Helper T cell (primary cell): Measurements from ENCODE around the genes MAP9 and TDO2.

DNA sequence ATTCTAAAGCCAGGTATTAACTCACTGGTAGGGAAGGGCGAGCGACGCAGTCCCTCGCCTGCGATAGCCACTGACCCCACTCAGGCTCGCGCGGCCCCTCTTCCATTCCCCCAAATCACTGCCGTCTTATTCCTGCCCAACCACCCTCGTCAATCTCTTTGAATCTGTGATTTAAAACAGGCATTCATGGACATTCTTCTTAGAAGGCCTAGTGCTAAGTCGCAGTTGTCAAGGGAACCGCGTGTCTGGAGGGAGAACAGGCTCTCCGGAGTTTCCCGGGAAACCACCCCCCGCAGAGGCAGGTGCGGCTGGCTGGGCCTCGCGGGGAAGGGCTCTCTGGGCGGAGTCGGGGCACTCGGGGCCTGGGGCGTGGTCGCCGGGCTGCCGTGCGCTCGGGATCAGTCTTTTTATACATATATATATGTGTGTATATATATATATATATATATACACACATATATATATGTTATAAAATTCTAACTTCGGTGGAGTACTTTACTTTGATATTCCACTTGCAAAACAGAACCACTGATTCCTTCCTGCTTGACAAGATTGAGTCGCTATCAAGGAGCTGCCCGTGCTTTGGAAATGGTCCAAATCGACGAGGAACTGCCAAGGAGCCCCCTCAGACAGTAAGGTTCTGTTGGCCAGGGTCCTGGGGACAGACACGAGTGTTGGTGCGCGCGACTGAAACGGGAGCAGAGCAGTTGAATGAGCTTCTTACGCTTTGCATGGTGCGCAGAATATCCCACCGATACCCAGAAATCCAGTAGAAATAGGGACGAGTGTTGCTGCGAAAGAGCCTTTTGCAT is 52.1 kb upstream of the TRIM2 start:
- PRO-cap, 2 experiments, result no peak in any of the 2 experiments

- PRO-cap, 2 experiments, result no peak in any of the 2 experiments
Observed at GRCh38 chr4:153219803-153220431, 15.7 kb downstream of the TRIM2 start.

- PRO-cap, 2 experiments, result no peak in any of the 2 experiments
Observed at GRCh38 chr4:153223916-153224590, 19.8 kb downstream of the TRIM2 start.

GRCh38 chr4:153472818-153473508 is 6.8 kb downstream of the TMEM131L start:
- PRO-cap, 2 experiments, result peak in 1 of 2 experiments; most common plus-strand start chr4:153473292 (in 1)

GRCh38 chr4:153483222-153483690 is 17.1 kb downstream of the TMEM131L start:
- PRO-cap, 2 experiments, result peak in 2 of 2 experiments; most common plus-strand start chr4:153483608 (in 2)

DNA sequence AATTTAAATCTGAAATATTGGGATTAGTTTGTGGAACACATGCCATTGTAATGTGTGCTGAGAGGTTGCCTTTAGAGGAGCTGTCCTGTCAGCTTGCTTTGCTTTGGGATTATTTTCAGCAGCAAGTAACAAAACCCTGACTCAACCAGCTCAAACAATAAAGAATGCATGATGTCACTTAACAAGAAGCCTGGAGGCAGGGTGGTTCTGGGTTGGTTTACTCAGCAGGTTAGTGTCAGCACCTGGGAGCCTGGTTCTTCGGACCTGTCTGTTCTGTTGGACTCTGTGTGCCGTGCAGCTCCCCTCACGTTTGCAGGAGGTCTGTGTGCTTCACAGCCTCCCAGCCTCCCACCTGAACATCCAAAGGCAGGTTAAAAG is 20.1 kb downstream of the TMEM131L start:
- PRO-cap, 2 experiments, result no peak in any of the 2 experiments

DNA sequence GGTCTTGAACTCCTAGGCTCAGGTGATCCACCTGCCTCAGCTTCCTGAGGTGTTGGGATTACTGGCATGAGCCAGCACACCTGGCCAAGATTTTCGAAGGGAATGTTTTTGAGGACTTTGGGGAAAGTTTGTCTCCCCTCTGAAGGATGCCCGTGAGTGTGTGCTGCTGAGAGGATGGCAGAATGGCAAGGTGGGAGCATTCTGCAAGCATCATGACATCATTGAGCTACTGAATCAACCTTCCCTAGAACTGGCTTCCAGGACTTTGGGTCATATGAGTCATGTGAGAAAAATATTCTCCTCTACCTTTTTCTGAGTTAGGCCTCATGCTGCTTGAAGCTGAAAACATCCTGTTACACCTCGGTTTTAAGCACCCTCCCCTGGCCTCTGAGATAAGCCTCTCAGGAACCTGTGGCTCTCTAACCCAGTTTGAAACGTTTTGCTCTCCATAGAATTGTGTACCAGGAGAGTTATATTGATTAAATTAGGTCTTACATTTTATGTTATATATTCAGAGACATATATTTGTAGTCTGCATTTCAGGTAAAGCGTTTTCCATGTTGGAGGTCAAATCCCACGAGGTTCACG is 31.0 kb downstream of the TMEM131L start:
- PRO-cap, 2 experiments, result peak in 2 of 2 experiments; most common plus-strand start position 422 of the sequence (in 1); most common minus-strand start position 160 of the sequence (in 1)

GRCh38 chr4:153521578-153521860 is 55.4 kb downstream of the TMEM131L start:
- PRO-cap, 2 experiments, result peak in 1 of 2 experiments; most common plus-strand start chr4:153521682 (in 1); most common minus-strand start chr4:153521643 (in 1)

- PRO-cap, 2 experiments, result no peak in any of the 2 experiments
Observed at GRCh38 chr4:153538500-153538754, 72.3 kb downstream of the TMEM131L start.

DNA sequence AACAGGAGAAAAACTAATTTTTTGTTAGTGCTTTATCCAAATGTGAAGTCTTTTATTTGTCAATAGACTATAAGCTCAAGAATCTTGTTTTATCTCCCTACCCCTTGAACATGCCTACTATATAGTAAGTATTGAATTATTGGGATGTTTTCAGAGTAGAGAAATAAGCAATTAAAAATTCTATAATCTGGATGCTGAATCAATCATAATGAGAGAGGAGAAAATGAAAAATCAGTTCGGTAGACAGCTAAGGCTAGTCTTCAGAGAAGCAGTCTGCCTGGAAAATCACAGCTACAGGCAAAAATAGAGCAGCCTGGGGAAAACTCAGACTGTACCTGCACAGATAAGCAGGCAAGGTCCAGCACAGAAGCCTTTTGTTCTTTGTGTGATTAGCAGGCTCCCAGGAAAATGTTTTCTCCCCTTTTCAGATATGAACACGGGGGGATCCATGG is 24.3 kb downstream of the TLR2 start:
- PRO-cap, 2 experiments, result no peak in any of the 2 experiments

- PRO-cap, 2 experiments, result no peak in any of the 2 experiments
Observed at GRCh38 chr4:153781386-153781782, 7.5 kb downstream of the SFRP2 start.

DNA sequence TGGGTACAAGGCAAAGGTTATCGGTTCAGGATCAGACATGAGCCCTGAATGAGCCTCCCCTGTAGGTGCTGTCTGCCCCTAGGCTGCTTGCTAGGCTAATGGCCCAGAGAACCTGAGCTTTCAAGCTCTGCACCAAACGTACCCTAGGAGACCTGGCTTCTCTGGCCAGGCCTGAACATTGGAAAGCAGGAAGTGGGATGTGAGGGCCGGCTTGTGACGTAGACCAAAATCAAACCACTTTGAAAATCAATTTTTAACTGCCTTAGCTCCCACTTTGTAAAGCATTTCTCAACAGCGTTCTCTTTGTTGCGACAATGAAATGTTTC is 145.0 kb upstream of the SFRP2 start:
- PRO-cap, 2 experiments, result no peak in any of the 2 experiments

DNA sequence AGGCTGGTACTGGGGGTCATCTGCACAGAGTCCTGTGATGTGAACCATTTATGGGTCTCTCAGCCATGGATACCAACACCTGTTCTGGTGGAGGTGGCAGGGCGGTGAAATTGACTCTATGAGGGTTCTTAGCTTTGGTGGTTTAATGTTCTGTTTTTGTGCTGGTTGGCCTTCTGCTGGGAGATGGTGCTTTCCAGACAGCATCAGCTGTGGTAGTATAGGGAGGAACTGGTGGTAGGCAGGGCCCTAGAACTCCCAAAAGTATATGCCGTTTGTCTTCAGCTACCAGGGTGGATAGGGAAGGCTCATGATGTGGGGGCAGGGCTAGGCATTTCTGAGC is 208.1 kb upstream of the SFRP2 start:
- PRO-cap, 2 experiments, result no peak in any of the 2 experiments

- PRO-cap, 2 experiments, result no peak in any of the 2 experiments
Observed at GRCh38 chr4:154416066-154417180, 75.2 kb downstream of the DCHS2 start.

- PRO-cap, 2 experiments, result no peak in any of the 2 experiments
Observed at GRCh38 chr4:154610372-154611107, 1.9 kb downstream of the FGG start.

GRCh38 chr4:154658821-154659491 is 46.5 kb upstream of the FGG start:
- PRO-cap, 2 experiments, result no peak in any of the 2 experiments

GRCh38 chr4:154740634-154741082 is 3.1 kb upstream of the LRAT start:
- PRO-cap, 2 experiments, result no peak in any of the 2 experiments

DNA sequence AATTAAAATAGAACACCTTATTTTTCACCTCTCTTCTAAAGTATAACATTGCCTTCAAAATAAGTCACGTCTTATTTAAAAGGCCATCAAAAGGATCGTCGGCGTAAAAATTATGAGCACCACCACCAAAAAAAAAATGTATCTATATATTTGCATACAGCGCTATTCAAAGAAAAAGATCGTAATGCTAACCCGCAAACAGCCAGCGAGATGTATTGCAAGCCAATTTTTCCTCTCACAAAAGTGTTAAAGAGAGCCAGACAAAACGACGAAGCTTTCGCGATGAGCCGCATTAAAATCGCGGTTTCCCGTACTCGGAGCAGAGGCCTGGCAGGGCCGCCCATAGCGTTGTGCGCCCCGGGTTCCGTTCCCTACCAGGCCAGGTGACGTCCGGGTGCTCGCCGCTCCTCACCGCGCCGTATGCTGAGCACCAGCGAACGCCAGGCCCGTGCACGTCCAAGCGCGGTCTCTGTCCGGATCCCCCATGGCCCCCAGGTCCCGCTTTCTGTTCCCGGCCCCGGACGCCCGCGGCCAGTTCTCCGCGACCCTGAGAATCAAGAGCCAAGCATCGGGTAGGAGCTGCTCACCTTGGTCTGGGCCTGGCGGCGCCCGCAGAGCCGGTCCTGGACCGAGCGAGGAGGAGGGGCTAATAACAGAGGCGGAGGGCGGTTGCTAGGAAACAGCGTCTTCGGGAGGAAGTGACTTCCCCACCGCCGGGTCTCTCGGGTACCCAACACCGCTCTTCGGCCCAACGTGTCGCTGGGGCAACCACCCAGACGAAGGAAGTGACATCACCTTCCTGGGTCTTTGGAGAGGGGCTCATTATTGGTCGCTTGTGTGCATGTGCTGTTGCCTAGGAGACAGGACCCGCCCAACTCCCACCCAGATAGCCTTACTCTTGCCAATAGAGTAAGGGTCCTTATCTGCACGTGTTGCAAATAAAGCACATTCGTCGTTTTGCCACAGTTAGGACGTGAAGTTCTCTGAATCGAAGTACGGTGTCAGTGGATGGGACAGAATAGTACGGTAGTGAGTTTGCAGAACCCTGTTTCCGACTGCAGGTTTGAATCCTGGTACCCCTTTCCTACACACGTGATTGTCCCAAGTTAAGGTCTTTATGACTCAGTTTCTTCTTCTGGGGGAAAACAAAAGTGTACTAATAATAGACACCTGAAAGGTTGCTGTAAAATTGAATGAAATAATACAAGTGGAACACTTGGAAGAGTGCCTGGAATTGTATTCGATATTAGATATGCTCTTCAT is at the start of gene MAP9:
TSS of gene MAP9 (minus strand) at position 782 of the 1,263 bp plus-strand sequence.
- PRO-cap, 2 experiments, result peak in 2 of 2 experiments; most common plus-strand start position 259 of the sequence (in 1); most common minus-strand start position 595 of the sequence (in 2)

GRCh38 chr4:155832673-155833057 is 33.4 kb downstream of the ASIC5 start:
- PRO-cap, 2 experiments, result no peak in any of the 2 experiments

GRCh38 chr4:155903395-155903775 is at the start of gene TDO2:
TDO2 (plus strand) TSS chr4:155903696.
- PRO-cap, 2 experiments, result no peak in any of the 2 experiments